Helper T cell (primary cell): ENCODE data around the genes RTF1, ITPKA and JMJD7.

DNA sequence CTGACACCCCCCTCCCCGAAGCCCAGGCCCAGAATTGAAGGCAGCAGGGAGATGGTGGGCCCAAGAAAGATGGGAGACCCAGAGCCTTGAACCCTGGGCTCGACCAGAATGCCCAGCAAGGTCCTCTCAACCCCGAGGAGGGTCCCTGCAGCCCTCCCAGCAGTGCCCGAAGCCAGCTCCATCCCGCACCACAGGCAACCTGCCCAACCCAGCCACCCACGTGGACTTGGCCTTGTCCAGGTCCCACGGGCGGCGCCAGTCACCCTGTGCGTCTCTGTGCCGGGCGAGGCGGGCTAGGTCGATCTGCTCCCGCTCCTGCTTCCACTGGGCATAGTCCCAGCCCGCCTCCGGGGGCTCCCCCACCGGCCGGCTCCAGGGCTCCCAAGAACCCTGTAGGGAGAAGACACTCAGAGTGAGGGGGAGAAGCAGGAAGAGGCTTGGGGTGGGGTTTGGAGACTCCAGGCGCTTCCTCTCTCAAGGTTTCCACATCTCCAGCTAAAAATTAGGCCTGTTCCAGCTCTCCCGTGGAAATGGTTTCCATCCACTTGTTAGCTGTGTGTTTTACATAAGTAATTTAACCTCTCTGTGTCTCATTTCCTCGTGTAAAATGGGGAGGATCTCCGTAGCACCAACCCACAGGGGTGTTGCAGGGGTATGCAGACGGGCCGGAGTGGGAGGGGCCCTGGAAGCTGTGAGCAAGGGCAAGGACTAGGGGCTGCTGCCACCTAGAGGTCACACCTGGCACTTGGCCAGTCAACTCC lies 3.1 kb downstream of the CCDC9B start:
- PRO-cap, 2 experiments = no peak in any of the 2 experiments

GRCh38 chr15:40385967-40387164 lies 3.8 kb downstream of the KNSTRN start:
- PRO-cap, 2 experiments = no peak in any of the 2 experiments

GRCh38 chr15:40442098-40442670 lies 1.4 kb downstream of the BAHD1 start:
- PRO-cap, 2 experiments = no peak in any of the 2 experiments

- PRO-cap, 2 experiments = no peak in any of the 2 experiments
These were observed 3.9 kb upstream of the CHST14 start for GRCh38 chr15:40466560-40467687.

GRCh38 chr15:40582639-40583377 lies 11.2 kb upstream of the KNL1 start:
- PRO-cap, 2 experiments = no peak in any of the 2 experiments

- PRO-cap, 2 experiments = no peak in any of the 2 experiments
These were observed 1.9 kb upstream of the C15orf62 start for GRCh38 chr15:40767737-40768487.

GRCh38 chr15:40844570-40845125 lies 800 bp downstream of the SPINT1 start:
- PRO-cap, 2 experiments = no peak in any of the 2 experiments

- PRO-cap, 2 experiments = no peak in any of the 2 experiments
These were observed 3.6 kb downstream of the SPINT1 start for GRCh38 chr15:40847361-40847927.

DNA sequence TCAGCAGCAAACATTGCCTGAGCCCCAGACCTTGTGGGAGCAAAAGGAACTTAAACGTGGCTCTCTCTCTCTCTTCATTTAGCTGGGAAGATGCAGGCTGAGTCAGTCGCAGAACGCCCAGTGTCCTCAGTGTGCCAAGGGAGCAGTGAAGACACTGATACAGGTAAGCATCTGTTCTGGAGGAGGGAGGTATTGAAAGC lies 4.4 kb downstream of the RHOV start:
- PRO-cap, 2 experiments = no peak in any of the 2 experiments

- PRO-cap, 2 experiments = no peak in any of the 2 experiments
These were observed 10.3 kb upstream of the DLL4 start for GRCh38 chr15:40918744-40919381.

DNA sequence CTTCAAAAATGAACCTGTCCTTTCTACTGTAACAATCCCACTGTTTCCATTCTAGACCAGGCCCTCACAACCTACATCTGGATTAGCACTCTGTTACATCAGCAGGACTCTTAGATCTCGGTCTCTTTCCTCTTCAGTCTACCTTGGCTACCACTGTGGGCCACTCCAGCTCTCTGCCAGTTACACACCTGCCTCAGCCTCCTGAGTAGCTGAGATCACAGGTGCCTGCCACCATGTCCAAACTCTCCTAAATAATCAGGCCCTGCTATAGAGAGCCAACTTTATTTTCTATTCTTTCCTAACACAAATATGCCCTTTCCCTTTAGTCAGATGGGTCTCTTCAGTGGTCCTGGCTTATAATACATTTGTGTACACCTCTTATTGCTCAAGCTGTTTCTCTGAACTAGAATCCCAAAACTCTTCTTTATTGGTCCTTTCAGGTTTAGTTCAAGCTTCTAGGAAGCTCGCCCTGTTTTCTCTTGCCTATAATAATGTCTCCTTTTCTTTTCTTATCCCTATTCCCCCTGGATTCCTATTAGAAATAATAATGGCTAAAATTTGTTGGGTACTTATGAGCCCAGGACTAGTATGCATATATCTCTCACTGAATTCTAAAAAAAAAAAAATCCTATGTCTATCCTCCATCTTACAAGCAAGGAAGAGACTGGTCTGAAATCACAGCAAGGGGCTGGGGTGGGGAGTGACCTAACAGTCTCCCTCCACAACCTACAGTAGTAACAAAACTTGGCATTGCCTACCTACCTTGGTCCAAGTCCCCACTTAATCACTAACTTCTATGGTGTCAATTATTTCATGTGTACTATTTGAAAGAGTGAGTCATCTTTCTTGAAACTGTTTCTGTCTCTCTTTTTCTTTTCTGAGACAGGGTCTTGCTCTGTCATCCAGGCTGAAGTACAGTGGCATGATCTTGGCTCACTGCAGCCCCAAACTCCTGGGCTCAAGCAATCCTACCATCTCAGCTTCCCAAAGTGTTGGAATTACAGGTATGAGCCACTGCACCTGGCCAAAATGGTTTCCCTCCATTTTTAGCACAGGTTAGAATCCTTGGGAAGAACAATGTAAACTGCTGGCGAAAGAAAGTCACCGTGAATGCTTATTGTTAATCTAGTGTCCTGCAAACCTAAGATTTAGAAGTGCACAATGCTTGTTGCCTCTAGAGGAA lies 36.6 kb downstream of the CHAC1 start:
- PRO-cap, 2 experiments = no peak in any of the 2 experiments

DNA sequence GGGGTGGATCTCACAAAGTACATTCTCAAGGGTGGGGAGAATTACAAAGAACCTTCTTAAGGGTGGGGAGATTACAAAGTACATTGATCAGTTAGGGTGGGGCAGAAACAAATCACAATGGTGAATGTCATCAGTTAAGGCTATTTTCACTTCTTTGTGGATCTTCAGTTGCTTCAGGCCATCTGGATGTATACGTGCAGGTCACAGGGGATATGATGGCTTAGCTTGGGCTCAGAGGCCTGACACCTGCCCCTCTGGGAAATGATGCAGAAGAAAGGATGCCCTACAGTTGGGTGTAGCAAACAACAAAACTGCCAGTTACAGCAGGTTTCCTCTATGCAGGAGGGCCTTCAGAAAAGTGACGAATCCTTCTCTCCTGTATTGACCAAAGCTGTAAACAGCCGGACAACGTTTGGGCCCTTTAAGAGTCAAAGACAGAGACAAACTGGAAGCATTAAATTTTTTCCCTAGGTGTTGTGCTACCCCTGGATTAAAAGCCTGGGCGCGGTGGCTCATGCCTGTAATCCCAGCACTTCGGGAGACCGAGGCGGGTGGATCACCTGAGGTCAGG lies 49.4 kb downstream of the OIP5 start:
- PRO-cap, 2 experiments = no peak in any of the 2 experiments

GRCh38 chr15:41416320-41417531 lies at the start of gene RTF1:
RTF1 (plus strand) TSS chr15:41417095.
- PRO-cap, 2 experiments = peak in 2 of 2 experiments; most common plus-strand start chr15:41417132 (in 2); most common minus-strand start chr15:41416962 (in 1)

GRCh38 chr15:41492958-41493945 lies at the start of gene ITPKA:
ITPKA (plus strand) TSS chr15:41493874.
- PRO-cap, 2 experiments = no peak in any of the 2 experiments

- PRO-cap, 2 experiments = no peak in any of the 2 experiments
These were observed 744 bp downstream of the ITPKA start for GRCh38 chr15:41493946-41495290.

DNA sequence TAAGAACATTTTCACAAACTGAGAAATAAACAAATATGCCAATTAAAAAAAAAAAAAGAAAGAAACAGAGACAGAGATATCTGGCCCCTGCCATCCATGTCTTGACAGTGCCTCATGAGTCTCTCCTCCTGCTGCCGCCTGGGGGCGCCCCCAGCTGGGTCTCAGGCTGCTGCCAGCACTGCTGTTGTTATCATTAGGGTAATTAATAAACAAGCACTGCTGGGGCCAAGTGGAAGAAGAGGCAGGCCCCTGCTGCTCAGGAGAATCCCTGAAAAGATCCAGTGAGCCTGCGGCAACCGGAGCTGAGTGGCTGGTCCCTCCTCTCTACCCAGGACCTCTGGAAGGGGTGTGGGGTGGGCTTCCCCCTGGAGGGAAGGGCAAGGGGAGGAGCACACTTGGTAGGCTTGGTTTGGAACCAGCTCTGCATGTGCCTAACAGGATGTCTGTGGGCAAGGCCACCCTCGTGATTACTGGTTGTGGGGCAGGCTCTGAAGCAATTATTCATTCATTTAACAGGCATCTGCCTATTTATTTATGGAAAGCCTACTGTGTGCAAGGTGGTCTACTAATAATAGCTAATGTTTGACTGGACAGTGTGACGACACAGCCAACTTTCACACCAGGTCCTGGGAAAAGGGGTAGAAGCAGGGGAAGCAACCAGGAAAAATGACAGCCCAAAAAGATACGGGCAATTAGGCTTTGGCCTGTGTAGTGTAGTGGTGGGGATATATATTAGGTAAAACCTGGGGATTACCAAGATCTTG lies 1.2 kb upstream of the TYRO3 start:
- PRO-cap, 2 experiments = no peak in any of the 2 experiments

DNA sequence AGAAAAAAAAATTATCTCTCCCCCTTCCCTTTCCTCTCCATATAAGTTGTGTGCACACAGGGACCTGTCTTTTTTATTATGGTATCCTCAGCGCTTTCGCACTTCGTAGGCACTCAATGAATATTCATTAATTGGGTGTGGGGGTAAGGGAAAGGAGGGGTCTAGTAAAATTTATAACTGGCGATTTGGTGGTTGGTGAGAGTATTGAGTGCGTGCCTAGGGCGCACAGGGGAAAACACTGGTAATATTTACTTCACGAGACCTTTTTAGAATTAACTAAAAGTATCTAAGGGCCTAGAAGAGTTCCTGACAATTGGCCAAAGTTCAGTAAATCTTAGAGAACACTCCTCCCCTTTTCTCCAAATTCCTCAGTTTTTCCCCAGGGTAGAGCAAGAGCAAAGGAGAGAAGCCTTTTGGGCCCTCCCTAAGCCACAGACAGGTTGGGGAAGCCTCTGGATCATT lies 25.7 kb downstream of the TYRO3 start:
- PRO-cap, 2 experiments = no peak in any of the 2 experiments

- PRO-cap, 2 experiments = no peak in any of the 2 experiments
These were observed 604 bp downstream of the MAPKBP1 start for GRCh38 chr15:41774795-41775381.

DNA sequence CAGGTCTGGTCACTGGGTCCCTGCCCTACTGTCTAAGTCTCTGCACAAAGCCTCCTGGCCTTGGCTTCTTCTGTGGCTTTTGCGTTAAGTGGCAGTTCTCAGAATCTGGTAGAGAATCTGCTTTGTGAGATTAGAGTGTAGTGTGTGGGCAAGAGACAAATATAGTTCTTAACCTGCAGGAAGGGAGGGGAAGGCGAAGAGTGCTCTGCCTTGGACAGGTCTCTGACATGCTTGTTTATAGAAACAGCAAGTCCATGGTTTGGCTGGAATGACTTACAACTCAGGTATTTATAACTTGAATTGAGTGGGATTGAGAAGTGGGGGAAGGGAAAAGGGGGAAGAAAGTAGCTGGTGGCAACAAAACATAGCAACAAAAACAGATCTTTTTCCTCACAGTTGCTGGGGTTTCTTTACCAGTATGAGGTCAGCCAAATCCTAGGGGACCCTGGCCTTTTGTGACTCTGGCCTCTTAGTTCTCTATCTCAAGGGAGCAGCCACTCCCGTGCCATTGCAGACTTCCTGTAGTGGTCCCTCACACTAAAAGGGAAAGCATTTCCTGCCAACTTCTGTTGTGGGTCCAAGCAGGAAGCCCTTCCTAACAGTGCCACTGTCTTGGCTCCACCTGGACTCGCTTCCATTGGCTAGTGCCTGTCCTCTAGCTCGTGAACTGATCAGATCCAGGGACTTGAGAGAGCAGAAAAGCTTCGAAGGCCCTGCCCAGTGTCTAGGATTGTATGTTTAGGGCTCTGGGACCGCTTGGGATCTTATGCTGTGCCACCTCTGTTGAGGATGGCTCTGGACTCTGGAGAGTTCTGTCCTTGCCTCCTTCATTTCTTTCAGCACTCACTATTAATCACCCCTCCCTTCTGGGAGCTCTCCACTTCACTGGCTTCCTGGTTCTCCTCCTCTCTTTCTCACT lies 16.9 kb downstream of the MAPKBP1 start:
- PRO-cap, 2 experiments = no peak in any of the 2 experiments

DNA sequence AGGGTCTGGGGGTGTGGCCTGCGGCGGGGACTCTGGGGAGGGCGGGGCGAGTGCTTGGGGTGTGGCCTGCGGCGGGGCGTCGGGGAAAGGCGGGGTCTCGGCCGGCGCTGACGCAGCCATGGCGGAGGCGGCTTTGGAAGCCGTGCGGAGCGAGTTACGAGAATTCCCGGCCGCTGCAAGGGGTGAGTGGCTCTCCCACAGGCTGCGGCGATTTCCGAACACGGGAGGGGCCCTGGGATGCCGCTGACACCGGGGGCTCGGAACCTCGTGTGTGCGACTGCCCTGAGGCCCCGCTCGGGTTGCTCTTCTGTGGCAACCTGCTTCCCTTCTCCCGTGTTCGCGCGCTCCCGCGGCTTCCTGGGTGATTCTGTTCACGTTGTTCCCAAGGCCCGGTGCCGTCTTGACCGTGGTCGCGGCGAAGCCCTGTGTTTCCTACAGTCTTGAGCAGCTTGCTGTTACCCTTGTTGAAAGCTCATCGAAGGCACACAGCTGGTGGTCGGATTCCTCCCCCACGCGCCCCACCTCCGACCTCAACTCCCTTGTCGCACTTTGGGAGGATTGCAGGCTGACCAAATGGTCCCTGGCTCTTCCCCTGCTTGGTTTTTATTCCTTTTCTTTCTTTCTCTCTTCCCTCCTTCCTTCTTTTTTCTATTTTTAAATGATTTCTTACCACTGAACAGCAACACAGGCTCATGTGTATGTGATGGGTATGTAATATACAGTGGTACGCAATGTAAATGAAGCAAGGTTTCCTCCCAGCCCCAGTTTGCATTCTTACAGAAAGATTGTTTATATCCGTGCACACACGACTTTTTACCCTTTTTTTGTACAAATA lies at the start of gene JMJD7:
Gene JMJD7 (plus strand): TSS at position 86 of the 835 bp plus-strand sequence.
- PRO-cap, 2 experiments = peak in 2 of 2 experiments; most common plus-strand start position 110 of the sequence (in 2); most common minus-strand start position 309 of the sequence (in 1)